SK-N-DZ (cell line): ENCODE measurements around a stretch of chr5.

GRCh38 chr5:179775786-179776343, 17.9 kb upstream of the LTC4S start:
RAMPAGE:
- cytosol, long total RNA = no peak
- nucleus, long total RNA = no peak

RAMPAGE:
- cytosol, long total RNA = no peak
- nucleus, long total RNA = no peak
Measured at GRCh38 chr5:179796450-179796867, 2.7 kb downstream of the LTC4S start.

RAMPAGE:
- cytosol, long total RNA = no peak
- nucleus, long total RNA = no peak
Measured at GRCh38 chr5:179796868-179797227, 3.1 kb downstream of the LTC4S start.

RAMPAGE:
- cytosol, long total RNA = no peak
- nucleus, long total RNA = no peak
Measured at GRCh38 chr5:179804994-179805591, 1.6 kb downstream of the MGAT4B start.

GRCh38 chr5:179807247-179807685, 600 bp upstream of the MGAT4B start:
RAMPAGE:
- cytosol, long total RNA = no peak
- nucleus, long total RNA = no peak

GRCh38 chr5:179839187-179840201, 18.8 kb downstream of the SQSTM1 start:
RAMPAGE:
- cytosol, long total RNA = no peak
- nucleus, long total RNA = no peak

DNA sequence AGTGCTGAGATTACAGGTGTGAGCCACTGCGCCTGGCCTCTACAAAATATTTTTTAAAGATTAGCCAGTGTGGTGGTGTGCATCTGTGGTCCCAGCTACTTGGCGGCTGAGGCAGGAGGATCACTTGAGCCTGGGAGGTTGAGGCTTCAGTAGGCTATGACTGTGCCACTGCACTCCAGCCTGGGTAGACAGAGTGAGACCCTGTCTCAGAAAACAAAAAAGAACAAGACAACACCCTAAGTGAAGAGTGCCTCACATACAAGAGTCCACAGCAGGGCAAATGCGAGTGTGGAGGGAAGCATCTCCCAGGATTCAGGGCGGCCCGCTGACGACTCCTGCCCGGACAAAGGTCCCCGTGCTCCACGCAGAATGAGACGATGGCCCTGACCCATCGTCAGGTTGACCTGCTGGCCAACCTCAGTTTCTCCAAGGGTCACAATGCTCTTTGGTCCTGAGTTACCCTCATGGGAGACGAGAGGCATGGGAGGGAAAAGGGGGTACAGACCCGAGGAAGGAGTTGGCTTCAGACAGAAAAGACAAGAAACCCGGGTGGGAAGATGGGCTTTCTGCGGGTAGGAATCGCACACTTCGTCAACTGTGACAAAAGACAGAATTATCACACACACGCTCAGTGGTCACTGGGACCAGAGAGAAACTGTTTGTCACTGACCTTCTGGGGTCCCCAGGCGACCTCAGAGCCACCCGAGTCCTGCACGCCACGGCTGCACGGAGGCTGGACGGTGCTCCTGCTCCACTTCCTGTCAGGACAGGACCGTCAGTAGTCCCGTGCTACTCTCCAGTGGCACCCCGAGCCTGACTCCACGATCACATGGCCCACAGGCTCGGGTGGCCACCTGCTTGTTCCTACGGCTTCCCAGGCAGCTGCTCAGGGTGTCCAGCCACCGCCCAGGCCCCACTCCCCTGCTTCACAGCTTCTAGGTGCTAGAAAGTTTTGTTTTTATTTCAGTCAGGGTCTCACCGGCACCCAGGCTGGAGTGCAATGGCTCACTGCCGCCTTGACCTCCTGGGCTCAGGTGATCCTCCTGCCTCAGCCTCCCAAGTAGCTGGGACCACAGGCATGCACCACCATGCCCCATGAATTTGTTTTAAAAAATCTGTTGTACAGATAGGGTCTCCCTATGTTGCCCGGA, 18.0 kb downstream of the MRNIP start:
RAMPAGE:
- cytosol, long total RNA = no peak
- nucleus, long total RNA = no peak

GRCh38 chr5:179959597-179959999, 51.9 kb upstream of the TBC1D9B start:
RAMPAGE:
- cytosol, long total RNA = no peak
- nucleus, long total RNA = no peak

GRCh38 chr5:179966784-179967169, 59.1 kb upstream of the TBC1D9B start:
RAMPAGE:
- cytosol, long total RNA = no peak
- nucleus, long total RNA = no peak

GRCh38 chr5:179973166-179973608, 65.5 kb upstream of the TBC1D9B start:
RAMPAGE:
- cytosol, long total RNA = no peak
- nucleus, long total RNA = no peak

RAMPAGE:
- cytosol, long total RNA = no peak
- nucleus, long total RNA = no peak
Measured at GRCh38 chr5:180069690-180070538, 1.6 kb downstream of the RNF130 start.

GRCh38 chr5:180070706-180071244, 784 bp downstream of the RNF130 start:
RAMPAGE:
- cytosol, long total RNA = no peak
- nucleus, long total RNA = no peak

GRCh38 chr5:180081480-180081933, 9.9 kb upstream of the RNF130 start:
RAMPAGE:
- cytosol, long total RNA = no peak
- nucleus, long total RNA = no peak

DNA sequence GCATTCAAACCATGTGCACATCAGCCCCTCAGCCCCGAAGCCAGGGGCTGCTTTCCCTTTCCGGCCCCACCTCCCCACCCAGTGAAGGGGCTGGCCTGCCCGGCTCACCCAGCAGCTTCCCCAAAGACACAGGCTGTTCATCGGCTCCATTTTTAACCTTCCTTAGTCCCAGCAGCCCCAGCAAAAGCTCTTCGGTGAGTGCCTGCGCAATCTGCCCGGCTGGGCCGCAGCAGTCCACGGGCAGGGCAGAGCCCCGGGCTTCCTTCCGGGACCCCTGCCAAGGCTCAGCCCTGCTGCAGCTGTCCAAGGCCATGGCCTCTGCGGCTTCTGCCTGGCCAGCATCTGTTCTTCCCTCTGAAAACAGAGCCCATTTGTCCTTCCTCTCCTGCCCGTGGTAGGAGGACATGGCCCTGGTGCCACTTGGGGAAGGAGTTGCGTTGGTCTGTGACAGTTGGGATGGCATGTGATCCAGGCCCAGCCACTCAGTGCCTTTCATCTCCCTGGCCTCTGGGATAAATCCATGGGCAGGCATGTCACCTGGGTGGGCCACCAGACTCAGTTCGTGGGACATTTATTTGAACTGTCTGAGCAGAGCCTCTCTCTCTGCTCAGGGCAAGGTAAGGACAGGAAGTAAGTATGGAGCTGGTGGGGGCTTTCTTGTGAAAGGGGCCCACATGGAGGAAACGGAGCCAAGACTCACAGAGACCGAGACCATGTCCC, 31.6 kb downstream of the RASGEF1C start:
RAMPAGE:
- cytosol, long total RNA = no peak
- nucleus, long total RNA = no peak

RAMPAGE:
- cytosol, long total RNA = no peak
- nucleus, long total RNA = no peak
Measured at GRCh38 chr5:180466940-180467795, 27.0 kb upstream of the CNOT6 start.

RAMPAGE:
- cytosol, long total RNA = no peak
- nucleus, long total RNA = no peak
Measured at GRCh38 chr5:180494042-180494286, 215 bp upstream of the CNOT6 start.

DNA sequence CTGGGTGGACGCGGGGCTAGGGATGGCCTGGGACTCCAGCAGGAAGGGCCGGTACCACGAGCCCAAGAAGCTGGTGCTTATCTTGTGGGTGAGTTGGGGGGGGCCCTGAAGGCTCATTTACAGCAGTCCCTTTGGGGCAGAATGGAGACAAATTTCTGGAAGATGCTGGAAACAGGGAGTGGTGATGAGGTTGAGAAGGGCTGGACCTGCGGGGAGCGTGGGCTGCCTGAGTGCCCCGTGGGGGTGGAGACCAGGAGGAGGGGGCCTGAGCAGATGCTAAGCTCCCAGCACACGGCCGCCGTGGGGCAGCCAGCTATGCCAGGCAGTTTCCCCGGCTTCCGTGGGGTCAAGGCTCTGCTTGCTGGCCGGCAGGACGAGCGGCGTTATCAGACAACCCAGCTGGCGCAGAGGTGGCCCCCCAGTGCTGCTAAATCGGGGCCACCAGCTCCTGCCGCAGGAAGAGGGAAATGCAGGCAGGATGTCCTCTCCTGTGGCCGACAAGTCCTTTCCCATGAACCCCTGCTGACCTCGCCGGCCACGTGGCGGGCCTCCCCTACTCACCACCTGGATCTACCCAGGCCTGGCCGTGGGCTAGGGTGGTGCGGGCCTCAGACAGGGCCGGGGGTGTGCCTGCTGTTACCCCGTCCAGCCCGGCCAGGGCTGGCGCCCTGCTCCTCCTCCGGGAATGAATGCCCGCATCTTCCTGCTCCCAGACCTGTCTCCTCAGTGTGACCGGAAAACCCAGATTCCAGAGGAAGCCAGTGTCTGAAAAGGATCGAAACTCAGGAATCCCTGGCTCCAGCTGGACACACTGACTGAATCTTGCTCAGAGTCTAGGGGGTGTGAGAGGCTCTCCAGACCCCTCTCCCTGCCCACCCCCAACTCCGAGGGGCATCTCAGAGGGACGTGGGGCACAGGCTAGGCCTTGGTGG, 4.1 kb downstream of the FLT4 start:
RAMPAGE:
- cytosol, long total RNA = no peak
- nucleus, long total RNA = no peak

DNA sequence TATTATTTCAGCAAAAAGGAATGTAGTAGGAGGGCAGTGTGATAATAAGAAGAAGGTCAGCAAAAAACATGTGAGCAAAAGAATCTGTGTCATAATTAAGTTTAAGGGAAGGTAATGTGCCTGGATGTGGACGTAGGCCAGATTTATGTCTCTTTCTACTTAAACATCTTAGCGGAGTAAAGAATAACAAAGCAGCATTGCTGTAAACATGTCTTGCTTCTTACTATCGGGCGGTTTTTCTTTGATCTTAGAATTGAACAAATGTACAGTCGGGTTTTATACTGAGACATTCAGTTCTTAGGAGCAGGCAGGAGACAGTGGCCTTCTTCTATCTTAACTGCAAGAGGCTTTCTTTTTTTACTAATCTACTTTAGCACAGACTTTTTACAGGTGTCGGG, 40.3 kb upstream of the FLT4 start:
RAMPAGE:
- cytosol, long total RNA = no peak
- nucleus, long total RNA = no peak

RAMPAGE:
- cytosol, long total RNA = no peak
- nucleus, long total RNA = no peak
Measured at GRCh38 chr5:180806314-180807158, 3.9 kb upstream of the MGAT1 start.

DNA sequence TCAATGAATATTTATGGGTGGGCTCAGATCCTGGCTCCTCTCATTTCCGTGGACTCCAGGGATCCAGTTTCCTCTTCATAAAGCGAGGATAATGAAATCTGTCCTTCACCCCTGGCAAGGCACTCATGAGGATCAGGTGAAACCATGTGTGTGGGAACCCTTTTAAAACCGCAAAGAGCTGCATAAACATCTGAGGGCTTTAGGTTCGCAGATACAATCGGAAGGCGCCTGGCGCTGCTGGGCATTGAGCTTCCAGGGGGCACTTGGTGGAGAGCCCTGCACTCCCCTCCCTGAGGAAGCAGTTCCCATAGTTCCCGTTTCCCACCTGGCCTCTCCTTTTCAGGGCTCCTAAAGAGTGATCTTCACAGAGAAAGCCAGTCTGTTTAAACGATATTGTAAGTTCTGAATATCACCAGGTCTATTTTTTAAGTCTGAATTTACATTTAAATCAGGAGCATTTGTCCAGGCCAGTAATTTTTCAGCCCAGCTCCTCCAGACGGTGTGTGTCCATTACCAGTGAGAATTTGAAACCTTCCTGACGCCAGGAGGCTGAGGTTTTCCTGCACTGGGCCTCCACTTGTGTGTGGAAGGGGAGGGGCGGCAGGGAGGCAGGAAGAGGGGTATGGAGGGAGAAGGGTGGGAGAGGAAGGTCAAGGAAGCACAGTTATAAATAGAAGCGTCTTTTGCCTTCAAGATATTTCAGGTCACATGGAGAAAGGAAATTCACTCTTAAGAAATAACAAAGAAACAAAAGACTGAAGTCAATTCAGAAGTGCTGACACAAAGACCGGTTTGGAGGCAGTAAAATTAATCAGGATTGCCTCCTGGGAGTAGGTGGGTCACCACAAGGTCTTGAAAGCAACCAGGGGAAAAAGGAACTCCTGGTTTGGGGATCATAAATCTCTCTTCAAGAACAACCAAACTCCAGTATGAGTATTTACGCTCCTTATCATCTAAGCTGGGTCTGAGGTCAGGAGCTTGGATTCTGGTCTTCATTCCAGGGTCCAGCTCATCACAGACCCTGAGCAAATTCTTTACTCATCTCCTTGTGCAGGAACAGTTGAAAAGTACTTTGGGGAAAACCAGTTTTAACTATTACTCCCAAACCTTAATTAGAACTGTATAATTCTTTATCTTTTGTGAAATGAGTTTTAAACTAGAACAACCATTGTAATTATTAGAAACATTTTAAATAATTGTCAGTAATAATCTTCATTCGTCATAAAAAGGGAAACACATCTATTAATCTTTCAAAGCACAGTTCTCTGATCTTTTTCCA, 14.3 kb upstream of the MGAT1 start:
RAMPAGE:
- cytosol, long total RNA = no peak
- nucleus, long total RNA = no peak